H4 (cell line): ENCODE measurements around the genes BPIFC and FBXO7.

- RAMPAGE, long total RNA = no peak
These were observed 1.4 kb downstream of the SEC14L2 start for GRCh38 chr22:30398107-30398728.

GRCh38 chr22:30401854-30402449, 5.1 kb downstream of the SEC14L2 start:
- RAMPAGE, long total RNA = no peak

- RAMPAGE, long total RNA = no peak
These were observed 9.4 kb downstream of the MTFP1 start for GRCh38 chr22:30434956-30435337.

GRCh38 chr22:30439896-30440329, 14.3 kb downstream of the MTFP1 start:
- RAMPAGE, long total RNA = no peak

DNA sequence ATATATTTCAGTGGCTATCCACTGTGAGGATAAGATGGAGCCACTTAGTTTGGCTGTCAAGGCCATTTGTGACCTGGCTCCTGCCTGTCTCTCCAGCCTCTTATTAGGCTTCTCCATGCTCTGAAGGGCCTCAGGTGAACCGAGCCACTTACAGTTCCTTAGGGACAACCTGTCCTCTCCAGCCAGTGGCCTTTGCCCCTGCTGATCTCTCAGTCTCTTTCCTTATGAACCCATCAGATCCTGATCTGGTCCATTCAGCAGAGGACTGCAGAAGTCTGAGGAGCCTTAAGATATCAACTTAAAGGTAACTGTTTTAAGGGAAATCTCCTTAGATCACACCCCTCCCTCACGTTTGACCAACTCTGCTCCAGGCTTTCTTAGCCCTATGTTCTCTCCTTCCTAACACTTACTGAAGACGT, 2.4 kb downstream of the DUSP18 start:
- RAMPAGE, long total RNA = no peak

GRCh38 chr22:30693888-30694664, 598 bp upstream of the OSBP2 start:
- RAMPAGE, long total RNA = no peak

GRCh38 chr22:30969141-30969350, 472 bp upstream of the MORC2 start:
- RAMPAGE, long total RNA = no peak

DNA sequence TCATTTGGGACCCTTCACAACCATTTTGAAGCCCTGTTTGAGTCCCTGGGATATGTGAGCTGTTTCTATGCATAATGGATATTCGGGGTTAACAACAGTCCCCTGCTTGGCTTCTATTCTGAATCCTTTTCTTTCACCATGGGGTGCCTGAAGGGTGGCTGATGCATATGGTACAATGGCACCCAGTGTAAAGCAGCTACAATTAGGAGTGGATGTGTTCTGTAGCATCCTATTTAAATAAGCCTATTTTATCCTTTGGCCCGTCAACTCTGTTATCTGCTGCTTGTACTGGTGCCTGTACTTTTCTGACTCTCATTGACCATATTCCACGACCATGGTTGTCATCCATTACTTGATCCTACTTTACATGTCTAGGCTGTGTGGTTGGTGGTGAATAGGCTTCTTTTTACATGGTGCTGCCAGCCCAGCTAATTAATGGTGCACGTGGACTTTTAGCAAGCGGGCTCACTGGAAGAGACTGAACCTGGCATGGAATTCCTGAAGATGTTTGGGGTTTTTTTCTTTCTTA, 1.8 kb upstream of the MORC2 start:
- RAMPAGE, long total RNA = no peak

GRCh38 chr22:30971014-30971783, 2.6 kb upstream of the MORC2 start:
- RAMPAGE, long total RNA = no peak

DNA sequence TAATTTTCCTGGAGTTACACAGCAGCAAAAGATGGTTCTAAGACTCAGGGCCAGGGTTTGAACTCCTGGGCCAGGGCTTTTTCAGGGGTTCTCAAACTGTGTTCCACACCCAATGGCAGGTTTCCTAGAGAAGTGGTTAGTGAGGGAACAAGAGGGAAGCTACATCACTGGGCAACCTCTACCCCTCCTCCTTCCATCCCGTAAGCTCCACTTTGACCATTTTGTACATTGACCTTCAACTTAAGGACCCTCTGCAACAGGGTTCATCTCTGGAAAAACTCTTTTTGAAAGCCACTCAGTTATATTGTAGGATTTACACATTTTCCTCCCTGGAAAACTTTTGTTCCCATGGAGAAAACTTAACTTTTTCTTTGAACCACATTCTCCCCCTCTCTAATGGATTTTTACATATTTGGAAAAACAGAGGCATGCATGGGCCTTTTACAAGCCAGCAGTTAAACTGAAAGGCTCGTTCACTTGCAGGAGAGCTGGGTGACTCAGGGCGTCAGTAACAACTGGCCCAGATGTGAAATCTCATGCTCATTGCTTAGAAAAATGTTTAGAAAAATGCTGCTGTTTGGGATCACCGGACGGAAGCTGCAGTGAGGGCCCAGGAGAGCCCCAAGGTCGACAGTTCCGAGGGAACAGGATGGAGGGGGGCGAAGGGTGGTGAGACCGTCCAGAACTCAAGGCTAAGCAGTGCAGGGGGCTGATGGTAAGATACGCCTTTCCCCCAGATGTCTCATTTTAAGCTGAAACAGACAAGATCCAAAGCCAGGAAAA, 41.9 kb upstream of the SMTN start:
- RAMPAGE, long total RNA = no peak

GRCh38 chr22:31083425-31083955, 2.4 kb downstream of the SMTN start:
- RAMPAGE, long total RNA = no peak

GRCh38 chr22:31108037-31108242, 572 bp upstream of the SELENOM start:
- RAMPAGE, long total RNA = no peak

GRCh38 chr22:31204228-31204807, 7.8 kb upstream of the LIMK2 start:
- RAMPAGE, long total RNA = no peak

DNA sequence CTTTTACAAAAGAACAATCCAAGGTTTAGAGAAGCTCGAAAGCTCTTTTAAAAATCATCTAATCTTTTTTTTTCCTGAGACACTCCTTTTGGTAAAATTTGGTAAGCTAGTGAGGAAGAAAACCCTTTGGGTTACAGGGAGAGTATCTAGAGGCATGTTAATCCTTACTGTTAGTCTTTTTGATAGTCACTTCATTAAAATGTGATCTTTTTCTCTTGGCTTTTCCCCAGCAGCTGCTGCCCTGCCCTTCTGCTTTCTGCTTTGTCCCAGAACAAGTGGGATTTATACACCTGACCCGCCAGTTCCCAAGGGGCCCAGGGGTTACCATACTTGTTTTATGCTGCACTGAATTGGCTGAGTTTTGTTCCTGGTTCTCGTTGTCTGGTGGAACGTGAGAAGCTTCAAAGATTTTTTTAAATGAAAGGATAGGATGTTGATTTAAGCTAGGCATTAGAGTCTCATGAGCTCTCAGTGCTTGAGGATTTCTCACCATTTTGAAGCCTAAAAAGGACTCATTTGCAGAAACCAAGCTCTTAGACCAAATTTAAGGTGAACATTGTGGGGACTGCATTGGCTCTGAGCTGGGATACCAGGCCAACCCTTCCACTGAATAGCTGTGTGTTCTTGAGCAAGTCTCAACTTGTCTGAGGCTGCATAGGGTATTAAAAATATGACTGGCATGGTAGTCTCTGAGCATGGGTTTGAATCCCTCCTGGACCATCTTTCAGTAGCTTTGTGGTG, 6.5 kb downstream of the LIMK2 start:
- RAMPAGE, long total RNA = no peak

DNA sequence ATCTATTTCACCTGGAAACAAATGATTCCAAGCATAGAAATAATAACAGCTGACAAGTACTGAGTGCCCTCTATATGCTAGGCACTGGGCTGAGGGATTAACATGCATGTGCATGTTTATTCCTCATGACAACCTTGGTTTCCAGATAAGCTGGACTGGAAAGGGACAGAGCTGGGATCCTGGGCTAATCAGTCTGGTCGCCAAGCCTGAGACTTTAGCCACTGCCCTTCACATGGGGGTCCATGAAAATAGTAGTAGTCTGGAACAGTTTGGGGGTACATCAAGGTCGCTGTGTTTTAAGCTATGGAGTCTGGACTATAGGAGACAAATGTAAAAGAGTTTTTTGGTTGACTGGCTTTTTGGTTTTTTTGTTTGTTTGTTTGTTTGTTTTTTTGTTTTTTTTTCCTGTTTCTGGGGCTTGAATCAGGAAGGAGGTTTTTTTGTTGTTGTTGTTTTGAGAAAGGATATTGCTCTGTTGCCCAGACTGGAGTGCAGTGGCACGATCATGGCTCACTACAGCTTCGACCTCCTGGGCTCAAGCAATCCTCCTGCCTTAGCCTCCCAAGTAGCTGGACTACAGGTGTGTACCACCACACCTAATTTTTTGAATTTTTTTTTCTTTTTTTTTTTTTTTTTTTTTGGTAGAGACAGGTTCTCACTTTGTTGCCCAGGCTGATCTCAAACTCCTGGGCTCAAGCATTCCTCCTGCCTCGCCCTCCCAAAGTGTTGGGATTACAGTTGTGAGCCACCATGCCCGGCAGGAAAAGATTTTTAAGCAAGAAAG, 23.4 kb downstream of the PIK3IP1 start:
- RAMPAGE, long total RNA = no peak

DNA sequence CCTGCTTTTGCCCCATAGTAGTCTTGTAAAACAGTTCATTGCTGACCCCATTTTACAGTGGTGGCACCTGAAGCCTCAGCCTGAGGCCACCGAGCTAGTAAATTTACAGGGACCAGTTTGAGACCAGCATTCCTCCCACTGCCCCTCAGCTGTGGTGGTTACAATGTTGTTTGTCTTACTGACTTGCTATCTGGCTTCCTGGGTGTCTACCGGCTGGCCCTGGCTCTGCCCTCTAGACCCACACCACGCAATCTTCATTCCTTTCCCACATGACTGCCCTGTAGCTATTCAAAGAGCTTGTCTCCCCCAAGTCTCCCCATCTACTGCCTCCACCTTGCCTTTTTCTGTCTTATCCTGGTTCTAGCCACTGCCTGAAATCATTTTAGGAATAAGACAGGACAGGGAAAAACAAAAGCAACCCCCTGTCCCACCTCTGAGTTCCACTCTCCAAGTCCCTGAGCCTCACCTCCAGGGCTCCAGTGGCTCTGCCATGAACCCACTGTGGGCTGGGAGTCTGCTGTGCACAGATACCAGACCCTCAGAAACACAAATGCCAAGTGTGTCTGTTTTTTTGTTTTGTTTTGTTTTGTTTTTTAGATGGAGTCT, 20.7 kb downstream of the PIK3IP1 start:
- RAMPAGE, long total RNA = no peak

GRCh38 chr22:31344172-31345020, 1.8 kb downstream of the PATZ1 start:
- RAMPAGE, long total RNA = no peak

DNA sequence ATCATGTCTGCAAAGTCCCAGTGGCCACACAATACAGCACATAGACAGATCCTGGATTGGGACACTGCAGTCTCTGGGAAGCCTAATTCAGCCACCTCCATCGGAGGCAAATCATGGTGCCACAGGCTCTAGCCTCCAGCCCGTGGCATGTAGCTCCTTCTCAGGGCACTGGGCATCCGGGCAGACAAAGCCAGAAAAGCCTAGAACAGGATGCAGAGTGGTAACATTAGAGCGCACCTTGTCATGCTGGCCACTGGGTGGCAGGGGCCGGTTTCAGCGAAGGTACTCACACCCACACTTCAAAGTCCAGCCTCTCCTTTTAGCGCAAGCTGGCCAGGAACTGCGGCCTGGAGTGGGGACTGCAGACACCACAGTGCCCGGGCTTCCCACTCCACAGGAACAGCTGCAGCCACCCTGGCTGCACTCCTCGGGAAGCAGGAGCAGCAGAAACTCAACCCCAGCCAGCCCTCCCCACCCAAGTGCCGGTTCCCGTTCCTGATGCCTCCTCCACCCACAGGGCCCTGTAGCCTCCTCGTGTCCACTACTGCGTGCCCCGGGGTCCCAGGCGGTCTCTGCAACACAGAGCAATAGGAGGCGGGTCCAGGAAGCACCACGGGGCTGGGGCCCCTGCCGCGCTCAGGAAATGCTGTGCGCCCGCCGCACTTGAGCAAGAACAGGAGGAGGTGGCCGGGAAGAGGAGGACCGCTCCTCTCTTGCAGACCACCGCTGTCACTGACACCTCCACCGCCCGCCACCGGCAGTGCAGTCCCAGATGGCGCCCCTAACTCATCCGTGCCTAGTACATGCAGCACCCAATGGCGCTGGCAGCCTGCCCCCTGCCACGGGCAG, 2.3 kb downstream of the RFPL2 start:
- RAMPAGE, long total RNA = no peak

DNA sequence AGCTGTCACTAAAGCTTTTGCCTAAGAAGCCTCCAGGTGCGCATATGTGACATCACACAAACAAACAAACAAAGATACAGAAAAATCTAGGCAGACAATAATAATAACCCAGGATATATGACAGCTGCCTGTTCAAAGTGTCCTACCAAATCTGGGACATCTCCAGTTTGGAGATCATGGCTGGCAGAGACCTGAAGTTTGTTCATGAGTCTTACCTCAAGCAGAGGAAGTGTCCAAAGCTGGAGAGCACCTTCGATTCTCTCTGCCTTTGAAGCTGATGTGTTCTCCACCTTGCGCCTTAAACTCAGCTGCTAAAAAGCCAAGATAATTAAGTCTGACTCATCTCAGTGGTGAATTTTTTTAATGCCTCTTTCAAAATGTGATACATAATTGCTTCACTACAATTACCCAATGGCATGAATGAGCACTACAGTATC, at the start of gene BPIFC:
Gene BPIFC (minus strand): TSS at position 288 of the 437 bp plus-strand sequence.
- RAMPAGE, long total RNA = no peak

DNA sequence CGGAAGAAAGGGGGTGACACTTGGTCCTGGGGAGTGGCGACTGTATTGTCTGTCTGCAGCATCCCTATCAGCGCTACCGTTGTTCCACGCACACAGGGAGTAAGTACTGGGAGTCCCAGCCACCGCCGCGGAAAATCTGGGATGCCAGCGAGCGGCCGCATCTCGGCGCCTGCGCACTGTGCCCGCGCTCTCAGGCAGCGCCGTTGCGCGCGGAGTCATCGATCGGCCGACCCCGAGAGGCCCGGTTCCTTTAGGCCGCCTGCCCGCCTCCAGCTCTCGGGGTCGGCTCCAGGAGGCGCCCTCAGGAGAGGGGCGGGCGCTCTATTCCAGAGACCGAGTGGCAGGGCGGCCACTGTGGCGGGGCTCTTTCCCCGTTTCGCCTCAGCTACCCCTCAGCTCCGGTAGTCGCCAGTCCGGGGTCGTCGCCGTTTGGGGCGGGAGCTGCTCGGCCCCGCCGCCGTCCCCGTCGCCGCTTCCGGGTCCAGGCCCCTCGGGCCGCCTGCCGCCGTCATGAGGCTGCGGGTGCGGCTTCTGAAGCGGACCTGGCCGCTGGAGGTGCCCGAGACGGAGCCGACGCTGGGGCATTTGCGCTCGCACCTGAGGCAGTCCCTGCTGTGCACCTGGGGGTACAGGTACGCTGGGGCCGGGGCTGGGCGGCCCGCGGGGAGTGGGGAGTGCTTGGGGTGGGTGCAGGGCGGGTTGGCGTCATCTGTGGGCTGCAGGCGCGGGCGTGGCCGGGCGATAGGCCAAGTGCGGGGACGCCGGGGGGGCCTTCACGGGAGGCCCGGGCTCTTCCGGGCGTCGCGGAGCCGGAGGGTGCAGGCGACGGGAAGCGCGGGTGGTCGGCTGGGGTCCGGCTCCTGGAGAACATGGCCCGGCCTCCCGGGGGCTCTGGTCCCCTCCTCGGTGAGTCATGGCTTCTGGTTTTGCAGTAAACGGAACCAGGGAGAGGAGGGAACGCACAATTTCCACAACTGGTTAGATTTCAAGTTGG, at the start of gene FBXO7:
Gene FBXO7 (plus strand): TSS at position 319 of the 994 bp plus-strand sequence.
- RAMPAGE, long total RNA = start-site peak on the plus strand centred at position 812 of the sequence, 51 bp wide, 26 reads